Prostate gland (tissue), 2 donors: ENCODE results near the genes KIAA1614 and NMNAT2.

DNA sequence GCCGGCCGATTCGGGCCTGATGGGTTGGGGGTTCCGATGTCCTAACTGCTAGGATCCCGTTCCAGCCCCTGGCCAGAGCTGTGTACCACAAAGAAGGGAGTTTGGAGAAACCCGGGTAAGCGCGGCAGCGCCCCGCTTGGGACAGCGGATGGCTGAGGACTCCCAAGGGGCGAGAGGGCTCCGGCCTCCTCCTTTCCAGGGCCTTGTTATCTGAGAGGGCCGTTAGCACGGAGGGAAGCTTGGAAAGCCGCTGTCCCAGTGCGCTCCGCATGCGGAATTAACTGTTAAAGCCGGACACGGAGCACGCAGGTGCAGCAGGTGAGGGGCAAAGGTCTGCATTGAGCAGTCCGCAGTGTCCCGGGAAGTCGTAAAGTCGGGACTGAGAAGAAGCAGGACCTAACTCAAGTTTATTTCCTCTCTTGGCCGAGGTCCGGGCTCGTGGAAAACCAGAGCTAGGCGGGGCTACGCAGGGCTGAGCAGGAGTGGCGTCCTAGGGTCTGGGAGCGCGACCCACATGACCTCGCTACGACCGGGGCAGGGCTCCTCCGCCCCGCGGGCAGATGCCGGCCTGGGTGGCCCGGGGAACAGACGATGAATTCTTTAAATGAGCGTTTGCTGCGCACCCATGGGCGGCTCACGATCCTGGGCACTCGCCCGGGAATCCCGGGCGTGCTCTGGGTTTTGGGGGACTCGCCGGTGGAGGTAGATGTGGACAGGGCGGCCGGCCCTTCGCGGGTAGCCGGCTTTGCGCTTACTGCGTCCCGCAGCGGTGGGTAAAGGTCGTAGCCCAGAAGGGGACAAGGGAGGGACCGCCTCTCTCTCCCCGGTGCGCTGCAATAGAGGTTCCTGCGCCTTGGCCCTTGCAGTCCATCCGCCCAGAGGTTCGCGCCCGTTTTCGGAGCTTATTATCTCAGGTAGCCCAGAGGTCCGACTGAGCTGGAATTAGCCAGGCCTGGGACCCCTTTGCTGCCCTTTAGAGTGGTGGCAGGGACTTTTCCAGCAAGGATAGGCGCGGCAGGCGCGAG lies 4.6 kb downstream of the LHX4 start:
- PRO-cap: no peak
- RAMPAGE, long total RNA, 2 experiments: no peak in any of the 2 experiments

GRCh38 chr1:180270287-180270535 lies 40.1 kb downstream of the LHX4 start:
- PRO-cap: no peak
- RAMPAGE, long total RNA, 2 experiments: no peak in any of the 2 experiments

GRCh38 chr1:180912682-180913347 lies at the start of gene KIAA1614:
TSS of gene KIAA1614 (plus strand) at chr1:180912897.
- PRO-cap: bidirectional peak, plus-strand start at chr1:180912867, minus-strand start at chr1:180912743; bidirectional peak, plus-strand start at chr1:180913219, minus-strand start at chr1:180913133
- RAMPAGE, long total RNA, 2 experiments: no peak in any of the 2 experiments

- PRO-cap: no peak
- RAMPAGE, long total RNA, 2 experiments: no peak in any of the 2 experiments
Observed at GRCh38 chr1:180922949-180923912, 10.5 kb downstream of the KIAA1614 start.

- PRO-cap: bidirectional peak, plus-strand start at chr1:181090378, minus-strand start at chr1:181090226
- RAMPAGE, long total RNA, 2 experiments: no peak in any of the 2 experiments
Observed at GRCh38 chr1:181090318-181090711, 1.8 kb downstream of the IER5 start.

DNA sequence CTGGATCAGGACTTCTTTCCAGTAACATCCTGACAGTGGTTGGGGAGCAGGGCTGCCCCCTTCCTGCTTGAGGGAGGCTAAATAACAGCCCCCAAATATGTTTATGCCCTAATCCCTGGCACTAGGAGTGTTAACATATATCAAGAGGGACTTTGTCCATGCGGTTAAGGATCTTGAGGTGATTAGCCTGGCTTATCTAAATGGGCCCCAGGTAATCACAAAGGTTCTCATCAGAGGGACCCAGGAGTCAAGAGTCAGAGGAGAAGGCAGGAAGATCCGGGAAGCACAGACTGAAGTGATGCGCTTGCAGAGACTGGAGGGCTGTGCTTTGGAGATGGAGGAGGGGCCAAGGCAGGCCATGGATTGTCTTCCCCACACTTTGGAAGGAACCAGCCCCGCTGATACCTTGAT lies 86.3 kb downstream of the IER5 start:
- PRO-cap: no peak
- RAMPAGE, long total RNA, 2 experiments: no peak in any of the 2 experiments

DNA sequence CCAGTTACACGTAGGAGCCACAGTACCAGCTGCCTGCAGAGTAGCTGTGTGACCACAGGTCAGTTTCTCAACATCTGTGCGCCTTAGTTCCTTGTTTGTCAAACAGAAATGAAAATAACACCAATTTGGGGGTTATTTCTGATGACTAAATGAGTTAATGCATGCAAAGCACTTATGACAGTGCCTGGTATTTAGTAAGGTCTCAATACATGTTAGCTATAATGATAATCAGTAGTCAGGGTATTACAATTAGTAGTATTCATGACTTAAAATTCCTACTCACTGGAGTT lies 85.7 kb upstream of the ZNF648 start:
- PRO-cap: no peak
- RAMPAGE, long total RNA, 2 experiments: no peak in any of the 2 experiments

GRCh38 chr1:182163549-182164199 lies 102.2 kb upstream of the ZNF648 start:
- PRO-cap: no peak
- RAMPAGE, long total RNA, 2 experiments: no peak in any of the 2 experiments

DNA sequence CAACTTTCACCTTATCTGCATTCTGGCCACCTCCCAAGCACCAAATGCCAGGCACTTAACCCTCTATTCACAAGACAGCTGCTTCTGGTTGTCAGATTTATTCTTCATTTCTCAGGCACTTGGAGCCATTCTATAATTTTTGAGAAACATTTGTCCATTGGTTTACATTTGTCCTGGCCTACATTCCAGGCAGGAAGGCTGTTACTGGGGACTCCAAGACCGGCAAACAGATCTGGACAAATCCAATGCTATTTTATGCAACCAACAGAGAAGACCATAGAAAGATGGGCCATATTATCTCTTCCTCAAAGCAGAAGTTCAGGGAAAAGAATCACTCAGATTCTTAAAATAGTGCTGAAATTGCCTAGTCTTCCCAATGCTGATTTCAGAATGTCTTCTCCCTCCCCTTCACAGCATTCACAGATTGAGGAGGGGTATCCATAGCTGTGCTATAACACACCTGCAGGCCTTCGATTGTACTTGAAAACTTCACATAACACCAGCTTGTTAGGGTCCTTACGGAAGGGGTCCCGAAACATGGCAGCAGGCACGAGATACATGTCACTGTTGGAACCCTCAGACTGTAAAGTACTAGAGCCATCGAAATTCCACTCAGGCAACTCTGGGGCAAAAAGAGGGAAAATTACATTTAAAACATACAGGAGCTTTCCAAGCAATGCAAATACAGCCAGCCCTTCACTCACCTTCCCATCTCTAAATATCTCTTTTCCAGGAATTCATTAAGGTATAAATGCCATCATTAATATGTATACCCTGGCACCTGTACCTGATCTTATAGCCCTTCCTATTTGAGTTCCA lies 4.7 kb downstream of the GLUL start:
- PRO-cap: no peak
- RAMPAGE, long total RNA, 2 experiments: no peak in any of the 2 experiments

- PRO-cap: no peak
- RAMPAGE, long total RNA, 2 experiments: no peak in any of the 2 experiments
Observed at GRCh38 chr1:182674319-182675194, 9.8 kb downstream of the RGS8 start.

GRCh38 chr1:183064703-183065276 lies 41.6 kb downstream of the LAMC1 start:
- PRO-cap: no peak
- RAMPAGE, long total RNA, 2 experiments: no peak in any of the 2 experiments

DNA sequence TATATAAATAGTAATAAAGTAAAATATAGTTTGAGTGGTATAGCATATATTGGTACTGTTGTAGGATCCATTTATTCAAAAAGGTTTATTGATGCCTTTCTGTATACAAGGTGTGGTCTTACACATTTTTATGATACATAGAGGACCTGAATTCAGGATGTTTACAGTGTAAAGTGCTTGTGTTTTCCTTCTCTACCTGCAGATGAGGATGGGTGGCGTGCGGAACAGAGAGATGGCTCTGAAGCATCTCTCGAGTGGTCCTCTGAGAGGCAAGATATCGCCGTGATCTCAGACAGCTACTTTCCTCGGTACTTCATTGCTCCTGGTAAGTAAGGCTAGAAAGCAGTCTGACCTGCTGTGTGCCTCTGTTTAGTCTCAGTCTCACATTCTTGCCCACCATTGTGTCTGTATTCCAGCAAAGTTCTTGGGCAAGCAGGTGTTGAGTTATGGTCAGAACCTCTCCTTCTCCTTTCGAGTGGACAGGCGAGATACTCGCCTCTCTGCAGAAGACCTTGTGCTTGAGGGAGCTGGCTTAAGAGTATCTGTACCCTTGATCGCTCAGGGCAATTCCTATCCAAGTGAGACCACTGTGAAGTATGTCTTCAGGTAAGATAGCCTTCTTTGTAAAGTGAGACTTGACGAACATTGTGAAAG lies 68.8 kb upstream of the LAMC2 start:
- PRO-cap: no peak
- RAMPAGE, long total RNA, 2 experiments: no peak in any of the 2 experiments

DNA sequence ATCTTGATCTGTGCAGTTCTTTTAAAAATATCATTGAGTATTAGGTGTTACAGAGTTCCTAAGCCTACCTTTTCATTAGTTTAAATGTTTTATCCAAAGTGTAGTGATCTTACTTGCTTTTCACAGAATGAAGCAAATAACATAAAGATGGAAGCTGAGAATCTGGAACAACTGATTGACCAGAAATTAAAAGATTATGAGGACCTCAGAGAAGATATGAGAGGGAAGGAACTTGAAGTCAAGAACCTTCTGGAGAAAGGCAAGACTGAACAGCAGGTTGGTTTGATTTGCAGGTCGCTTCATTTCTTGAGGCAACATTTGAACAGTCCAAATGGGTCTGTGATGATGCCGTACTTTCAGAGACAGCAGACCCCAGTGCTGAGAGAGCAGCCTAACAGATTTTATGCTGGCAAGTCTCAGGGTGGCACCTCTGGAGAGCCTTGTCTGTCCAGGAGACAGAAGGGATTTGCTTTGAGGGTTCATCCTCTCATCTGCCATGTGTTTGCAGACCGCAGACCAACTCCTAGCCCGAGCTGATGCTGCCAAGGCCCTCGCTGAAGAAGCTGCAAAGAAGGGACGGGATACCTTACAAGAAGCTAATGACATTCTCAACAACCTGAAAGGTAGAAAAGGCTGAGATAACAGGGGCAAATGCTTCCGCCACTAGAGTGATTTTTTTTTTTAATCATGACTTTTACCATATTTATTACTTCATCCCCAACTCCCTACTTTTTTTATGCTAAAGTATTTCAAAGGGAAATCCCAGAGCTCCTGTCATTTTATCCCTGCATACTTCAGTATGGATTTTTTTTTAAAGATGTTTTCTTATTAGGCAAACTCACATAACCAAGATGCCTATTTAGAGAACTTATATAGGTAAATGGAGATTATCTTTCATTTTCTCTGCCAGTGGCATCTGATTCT lies 51.3 kb upstream of the LAMC2 start:
- PRO-cap: no peak
- RAMPAGE, long total RNA, 2 experiments: no peak in any of the 2 experiments

DNA sequence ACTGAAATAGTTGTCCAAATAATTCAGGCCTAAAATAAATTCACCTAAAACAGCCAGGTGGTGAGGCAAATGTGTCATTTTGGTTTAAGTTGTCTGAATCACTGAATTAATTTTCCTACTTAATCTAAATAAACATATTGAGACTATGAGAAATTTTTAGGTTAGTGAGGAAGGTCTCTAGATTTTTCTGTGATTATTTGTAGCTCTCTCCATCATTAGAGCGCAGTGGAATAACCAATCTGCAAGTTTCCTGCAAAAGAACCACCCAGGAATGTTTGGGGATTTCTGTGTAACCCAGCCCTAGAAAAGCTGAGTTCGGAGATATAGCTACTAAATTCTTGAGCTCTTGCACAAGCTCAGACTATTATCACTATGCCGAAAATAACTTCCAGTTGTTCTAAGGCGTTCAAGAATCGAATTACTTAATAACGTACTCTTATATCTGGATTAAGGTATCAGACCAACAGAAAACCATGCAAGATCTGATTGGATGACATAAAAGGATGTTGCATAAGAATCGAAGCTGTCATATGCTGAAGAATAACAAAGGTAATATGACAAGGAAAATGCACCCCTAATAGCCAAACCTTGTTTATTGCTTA lies 7.6 kb upstream of the LAMC2 start:
- PRO-cap: no peak
- RAMPAGE, long total RNA, 2 experiments: no peak in any of the 2 experiments

DNA sequence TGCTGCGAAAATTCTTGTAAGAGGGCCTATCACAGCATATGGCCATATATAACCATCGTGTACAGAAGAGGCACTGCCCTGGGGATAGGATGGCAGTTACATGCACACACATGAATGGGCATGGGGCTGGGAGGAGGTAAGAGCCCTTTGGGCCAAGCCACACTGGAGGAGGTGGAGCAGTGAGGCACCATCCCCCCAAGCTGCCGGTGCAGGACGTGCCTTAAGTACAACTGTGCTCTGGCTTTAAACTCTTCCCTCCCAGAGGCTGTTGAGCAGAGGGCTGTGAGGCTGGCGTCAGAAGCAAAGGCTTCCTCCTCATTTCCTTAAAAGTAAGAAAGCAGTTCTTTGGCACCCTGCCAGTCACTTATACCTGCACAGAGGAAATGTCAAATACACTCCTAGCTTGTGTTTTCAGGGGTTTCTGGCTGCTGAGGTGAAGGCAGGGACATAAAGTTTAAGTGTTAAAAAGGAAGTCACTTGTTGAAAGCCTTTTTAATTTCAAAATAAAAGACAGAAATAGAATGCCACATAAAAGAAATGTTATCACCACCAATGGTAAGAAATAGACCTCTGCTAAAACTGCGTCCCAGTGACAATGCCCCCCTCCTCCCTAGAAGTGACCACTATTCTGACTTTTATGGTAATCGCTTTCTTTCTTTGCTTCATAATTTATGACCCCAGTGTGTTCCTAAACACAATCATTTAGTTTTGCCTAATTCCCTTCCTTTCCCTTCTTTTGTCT lies 33.0 kb downstream of the LAMC2 start:
- PRO-cap: bidirectional peak, plus-strand start at position 275 of the sequence, minus-strand start at position 217 of the sequence
- RAMPAGE, long total RNA, 2 experiments: no peak in any of the 2 experiments

- PRO-cap: no peak
- RAMPAGE, long total RNA, 2 experiments: no peak in any of the 2 experiments
Observed at GRCh38 chr1:183235555-183235930, 49.5 kb downstream of the LAMC2 start.

DNA sequence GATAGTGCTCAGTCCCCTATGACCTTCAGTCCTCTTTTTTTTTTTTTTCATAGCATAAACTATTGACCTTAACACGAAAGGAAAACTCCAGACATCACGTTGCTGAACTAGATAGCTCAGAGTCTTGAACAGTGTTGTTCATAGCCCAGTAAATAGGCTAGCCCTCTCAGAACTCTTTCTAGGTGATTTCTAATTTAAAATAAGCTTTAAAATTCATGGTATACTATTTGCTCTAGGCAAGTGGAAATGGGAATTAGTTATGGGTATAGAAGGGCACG lies 56.7 kb downstream of the LAMC2 start:
- PRO-cap: no peak
- RAMPAGE, long total RNA, 2 experiments: no peak in any of the 2 experiments

DNA sequence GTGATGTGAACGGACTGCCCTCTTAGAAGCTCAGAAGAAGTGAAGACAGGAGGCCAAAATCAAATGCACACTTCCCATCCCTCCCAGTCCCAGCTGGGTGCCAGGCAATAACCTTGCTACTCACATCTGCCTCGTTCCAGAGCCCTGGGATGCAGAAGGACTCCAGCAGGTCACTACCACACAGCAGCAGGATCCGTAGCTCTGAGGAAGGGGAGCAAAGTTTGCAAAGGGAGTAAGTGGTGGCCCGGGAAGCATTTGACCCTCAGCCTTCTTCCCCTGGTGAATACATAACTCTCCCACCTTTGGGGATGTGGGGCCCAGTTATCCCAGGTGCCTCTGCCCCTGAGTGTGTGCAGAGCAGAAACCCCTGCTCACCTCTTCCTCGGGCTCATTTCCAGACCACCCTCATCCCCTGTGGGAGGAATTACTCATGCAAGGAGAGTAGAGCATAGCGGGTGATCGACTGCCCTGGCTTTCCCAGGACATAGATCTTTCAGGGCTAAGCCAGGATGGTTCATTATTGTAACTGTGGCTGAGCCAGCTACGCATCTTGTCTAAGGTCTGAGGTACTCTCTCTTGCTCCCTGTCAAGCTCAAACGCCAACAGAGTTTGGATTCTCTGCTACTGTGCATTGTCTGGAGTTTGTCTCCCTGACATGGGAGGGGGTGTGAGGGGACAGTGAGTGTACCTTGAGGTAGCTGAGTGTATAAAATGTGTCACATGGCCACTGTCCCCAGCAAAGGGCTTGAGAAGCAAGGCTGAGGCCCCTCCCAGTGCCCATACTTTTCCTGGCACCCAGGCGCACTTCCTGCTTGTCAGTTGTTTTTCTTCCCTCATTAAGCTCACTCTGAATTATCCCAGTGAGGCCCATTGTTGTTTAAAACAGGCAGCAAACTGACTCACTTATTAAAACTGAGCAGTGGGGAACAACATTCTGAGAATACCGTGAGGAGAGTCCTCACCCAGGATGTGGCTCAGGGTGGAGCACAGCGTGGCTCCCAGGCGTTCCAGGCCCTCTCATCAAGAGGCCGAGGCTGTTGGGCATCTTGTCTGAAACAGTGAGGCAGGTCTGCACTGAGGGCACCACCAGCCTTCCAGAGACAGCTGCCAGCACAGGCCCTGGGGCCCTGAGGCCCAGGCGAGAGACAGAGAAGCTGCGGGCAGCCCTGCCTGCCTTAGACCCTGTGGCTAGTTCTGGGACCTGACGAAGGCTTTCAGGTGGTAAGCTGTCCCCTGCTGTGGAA lies 92.8 kb downstream of the LAMC2 start:
- PRO-cap: no peak
- RAMPAGE, long total RNA, 2 experiments: no peak in any of the 2 experiments

GRCh38 chr1:183417546-183418916 lies at the start of gene NMNAT2:
TSS of gene NMNAT2 (minus strand) at chr1:183418380.
- PRO-cap: no peak
- RAMPAGE, long total RNA, 2 experiments: start-site peak on the minus strand in 1 of 2 experiments, at chr1:183418332-183418341 at its widest, 74 reads per replicate

DNA sequence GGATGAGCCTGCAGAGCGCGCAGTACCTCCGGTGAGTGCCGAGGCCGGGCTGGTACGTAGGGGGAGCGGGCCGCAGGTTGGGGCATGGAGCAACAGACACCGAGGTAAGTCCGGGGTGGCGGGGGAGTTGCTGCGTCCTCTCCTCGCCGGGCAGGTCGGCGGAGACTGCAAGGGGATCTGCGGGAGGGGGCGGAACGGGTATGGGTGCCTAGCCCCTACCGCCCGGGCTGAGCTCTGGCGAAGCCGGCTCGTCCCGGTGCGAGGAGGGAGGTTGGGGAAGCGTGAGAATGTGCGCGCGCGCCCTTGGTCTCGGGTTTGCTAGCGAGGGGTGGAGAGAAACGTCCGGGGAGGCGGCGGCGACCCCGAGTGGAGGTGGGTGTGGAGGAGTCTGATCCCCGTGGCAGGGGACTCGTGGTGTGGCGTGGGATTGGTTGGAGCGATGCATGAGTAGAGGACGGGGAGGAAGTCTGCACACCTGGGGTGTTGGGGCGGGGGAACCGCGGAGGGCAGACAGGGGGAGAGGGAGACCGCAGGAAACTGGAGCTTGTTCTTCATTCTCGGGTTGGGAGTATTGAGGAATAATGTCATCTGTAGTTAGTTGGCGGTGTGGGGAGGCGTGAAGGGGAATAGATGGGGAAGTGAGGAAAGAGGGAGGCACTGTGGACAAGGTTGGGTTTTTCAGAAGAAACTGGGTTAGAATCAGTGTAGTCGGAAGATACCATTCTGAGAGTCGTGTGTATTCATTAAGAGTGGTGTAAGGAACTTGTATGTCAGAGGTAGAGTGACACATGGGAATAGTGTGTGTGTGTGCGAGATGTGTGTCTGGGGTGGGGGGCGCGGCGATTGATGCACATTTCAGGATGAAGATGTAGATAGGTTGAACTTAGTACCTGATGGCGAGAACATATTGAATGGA lies 578 bp downstream of the SMG7 start:
- PRO-cap: no peak
- RAMPAGE, long total RNA, 2 experiments: no peak in any of the 2 experiments